ENCODE results near the gene ACSL5.

- PRO-cap = no peak
- RRBS, 2 experiments = no CpG with 5 or more reads among the region's 6 CpGs
Measured at GRCh38 chr10:110964161-110964936, 44.9 kb downstream of the SHOC2 start.

DNA sequence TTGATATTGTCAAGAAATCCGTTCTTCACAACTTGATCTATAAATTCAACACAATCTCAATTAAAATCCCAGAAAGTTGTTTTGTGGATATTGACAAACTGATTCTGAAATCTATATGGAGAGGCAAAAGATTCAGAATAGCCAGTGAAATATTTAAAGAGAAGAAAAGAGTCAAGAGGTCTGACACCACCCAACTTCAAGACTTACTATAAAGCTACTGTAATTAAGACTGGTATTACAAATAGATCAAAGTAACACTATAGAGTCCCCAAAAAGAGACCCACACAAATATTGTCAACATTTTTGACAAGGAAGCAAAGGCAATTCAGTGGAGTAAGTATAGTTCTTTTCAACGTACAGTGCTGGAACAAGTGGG lies 52.3 kb upstream of the ADRA2A start:
- PRO-cap = no peak
- RRBS, 2 experiments = no CpG with 5 or more reads among the region's 2 CpGs

DNA sequence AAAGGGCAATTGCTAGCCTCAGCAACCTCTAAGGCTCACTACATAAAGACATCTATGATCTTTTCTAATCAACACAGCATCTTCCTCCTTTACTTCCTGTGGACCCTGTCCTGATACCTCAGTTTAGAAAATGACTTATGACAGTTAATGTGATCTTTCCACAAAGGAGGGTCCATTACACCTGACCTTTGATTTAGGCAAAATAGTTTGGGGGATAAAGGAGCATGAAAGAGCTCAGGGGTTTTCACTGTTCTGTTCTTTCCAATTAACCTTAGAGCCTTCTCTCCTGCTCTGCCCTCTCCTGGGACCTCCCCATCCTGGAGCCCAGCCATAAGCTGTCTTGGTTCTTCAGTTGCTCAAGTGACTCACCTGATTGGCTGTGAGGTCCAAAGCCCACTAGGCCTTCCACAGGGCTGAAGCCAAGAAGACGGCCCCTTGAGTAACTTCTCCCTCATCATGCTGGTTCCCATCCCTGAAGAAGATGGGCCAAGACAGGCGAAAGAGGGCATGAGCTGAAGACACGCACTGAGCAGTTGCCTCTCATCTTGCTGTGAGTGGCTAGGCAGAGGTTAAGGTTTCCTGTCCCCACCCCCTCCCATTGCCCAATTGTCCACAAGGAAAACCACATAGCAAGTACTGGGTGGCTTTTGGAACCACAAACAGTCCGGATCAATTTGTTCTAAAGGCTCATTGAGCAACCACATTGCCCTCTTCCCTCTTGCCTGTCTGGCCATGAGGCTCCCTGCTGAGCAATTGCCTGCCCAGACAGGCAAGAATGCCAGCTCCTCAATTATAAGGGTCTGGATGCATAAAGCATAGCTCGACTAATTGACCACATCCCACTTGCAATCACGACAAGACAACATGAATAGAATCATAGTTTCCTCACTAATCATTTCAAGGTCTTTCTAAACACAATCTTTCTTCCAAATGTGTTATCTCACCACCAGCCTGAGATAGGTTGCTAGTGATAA lies 43.8 kb upstream of the GPAM start:
- PRO-cap = no peak
- RRBS, 2 experiments = no CpG with 5 or more reads among the region's 6 CpGs

GRCh38 chr10:112241988-112242317 lies 41.2 kb upstream of the TECTB start:
- PRO-cap = no peak
- RRBS, 2 experiments = no CpG with 5 or more reads among the region's 1 CpG

DNA sequence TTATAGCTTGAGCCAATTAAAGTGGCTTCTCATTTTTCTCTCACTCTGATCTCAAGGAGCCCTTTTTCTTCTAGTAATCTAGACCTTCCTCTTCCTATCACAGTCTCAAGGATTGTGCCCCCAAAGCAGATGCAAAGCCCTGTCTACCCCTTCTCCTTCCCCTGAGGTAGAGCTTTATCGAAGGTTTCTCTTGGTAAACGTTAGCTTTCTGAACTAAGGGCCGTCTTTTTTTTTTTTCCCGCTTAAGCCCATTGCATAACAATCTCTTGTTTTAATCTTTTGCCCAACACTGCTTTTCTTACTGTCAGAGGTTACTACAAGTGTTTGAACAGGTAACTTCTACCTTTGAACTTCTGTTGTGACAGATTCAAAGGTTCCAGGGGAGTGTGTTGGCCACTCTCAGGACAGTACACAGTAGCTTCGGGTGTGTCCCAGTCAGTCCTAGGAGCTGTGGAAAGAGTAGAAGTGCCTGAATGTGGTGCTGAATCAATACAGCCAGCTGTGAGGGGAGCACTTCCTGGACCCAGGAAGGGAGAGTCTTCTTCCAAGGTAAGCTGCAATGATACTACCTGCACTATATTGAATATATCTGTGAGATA lies at the start of gene ACSL5:
ACSL5 (plus strand) TSS at position 396 of the 599 bp plus-strand sequence.
- PRO-cap = no peak
- RRBS, 2 experiments = no CpG with 5 or more reads among the region's 5 CpGs

DNA sequence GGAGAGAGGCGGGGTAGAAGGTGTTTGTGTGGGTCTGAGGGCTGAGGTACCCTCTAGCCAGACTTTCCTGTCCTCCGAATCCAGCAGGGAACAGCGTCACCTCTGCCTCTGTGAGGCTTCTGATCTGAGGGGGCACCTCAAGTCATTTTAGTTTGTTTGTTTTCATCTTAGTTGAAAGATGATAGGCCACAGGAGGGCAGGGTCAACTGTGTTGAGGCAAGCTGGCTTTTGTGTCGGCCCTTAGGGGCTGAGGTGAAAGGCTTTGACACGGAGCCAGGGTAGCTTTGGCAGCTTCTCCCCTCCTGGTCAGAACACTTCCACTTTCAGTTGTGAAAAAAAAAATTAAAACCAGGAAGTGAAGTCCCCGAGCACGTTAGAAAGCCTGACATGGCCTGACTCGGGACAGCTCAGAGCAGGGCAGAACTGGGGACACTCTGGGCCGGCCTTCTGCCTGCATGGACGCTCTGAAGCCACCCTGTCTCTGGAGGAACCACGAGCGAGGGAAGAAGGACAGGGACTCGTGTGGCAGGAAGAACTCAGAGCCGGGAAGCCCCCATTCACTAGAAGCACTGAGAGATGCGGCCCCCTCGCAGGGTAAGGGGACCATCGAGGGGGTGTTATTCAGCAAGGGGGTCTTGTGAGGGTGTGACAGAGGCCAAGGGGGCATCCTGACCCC lies 2.1 kb downstream of the ACSL5 start:
- PRO-cap = no peak
- RRBS, 2 experiments = no CpG with 5 or more reads among the region's 17 CpGs

DNA sequence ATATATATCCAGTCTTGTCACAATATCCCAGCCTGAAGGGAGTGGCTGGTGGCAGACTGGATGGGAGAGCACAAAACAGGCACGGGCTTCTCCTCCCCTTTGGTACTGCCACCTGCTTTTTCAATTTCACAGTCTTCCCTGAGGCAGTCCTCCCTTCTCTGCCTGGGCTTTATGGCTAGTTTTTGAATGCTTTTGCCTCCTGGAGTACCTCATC lies 18.9 kb downstream of the ACSL5 start:
- PRO-cap = no peak
- RRBS, 2 experiments = no CpG with 5 or more reads among the region's 1 CpG

- PRO-cap = no peak
- RRBS, 2 experiments = no CpG with 5 or more reads among the region's 9 CpGs
Measured at GRCh38 chr10:112678379-112679025, 231.5 kb downstream of the VTI1A start.

DNA sequence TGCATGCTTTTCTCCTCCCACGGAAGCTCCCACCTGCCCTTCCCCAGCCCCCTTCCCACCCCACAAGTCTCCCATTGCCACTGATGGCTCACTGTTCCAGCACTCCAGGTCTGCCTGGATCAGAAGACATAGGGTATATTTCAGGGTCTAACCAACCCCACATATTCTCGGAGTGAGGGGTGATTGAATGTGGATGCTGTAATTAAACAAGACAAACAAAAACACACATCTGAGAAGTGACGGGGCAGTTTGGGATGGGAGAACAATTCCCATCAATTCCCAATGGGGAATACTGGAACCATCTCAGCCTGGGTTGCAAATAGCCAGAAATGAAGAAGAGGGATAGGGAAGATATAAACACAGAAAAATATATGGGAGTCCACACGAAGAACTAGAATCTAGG lies 190.3 kb upstream of the TCF7L2 start:
- PRO-cap = no peak
- RRBS, 2 experiments = no CpG with 5 or more reads among the region's 4 CpGs

DNA sequence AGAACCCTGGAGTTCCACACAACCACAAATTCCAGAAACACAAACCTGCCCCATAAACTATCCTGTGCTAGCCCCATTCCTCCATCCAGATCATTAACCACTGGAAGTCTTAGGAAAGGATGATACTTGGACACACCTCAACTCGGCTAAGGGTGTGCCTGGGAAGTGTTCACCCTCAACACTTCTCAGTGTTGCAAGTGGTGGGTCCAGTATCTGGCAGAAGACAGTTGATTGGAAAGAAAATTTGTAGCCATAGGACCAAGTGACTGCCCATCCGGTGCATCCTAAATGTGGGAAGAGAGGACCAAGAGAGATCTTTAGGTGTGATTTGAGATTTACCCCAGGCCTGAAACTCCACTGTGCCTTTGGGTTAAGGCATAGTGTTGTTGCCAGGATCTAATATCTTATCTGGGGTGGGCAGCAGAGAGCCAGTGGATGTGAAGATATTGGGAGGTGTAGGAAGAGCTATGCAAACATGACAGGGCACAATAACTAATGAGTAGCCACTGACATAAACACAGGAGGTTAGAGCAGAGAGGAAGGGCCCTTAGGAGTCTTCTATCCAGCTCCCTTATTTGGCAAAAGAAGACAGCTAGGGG lies 176.5 kb upstream of the TCF7L2 start:
- PRO-cap = no peak
- RRBS, 2 experiments = no CpG with 5 or more reads among the region's 2 CpGs

DNA sequence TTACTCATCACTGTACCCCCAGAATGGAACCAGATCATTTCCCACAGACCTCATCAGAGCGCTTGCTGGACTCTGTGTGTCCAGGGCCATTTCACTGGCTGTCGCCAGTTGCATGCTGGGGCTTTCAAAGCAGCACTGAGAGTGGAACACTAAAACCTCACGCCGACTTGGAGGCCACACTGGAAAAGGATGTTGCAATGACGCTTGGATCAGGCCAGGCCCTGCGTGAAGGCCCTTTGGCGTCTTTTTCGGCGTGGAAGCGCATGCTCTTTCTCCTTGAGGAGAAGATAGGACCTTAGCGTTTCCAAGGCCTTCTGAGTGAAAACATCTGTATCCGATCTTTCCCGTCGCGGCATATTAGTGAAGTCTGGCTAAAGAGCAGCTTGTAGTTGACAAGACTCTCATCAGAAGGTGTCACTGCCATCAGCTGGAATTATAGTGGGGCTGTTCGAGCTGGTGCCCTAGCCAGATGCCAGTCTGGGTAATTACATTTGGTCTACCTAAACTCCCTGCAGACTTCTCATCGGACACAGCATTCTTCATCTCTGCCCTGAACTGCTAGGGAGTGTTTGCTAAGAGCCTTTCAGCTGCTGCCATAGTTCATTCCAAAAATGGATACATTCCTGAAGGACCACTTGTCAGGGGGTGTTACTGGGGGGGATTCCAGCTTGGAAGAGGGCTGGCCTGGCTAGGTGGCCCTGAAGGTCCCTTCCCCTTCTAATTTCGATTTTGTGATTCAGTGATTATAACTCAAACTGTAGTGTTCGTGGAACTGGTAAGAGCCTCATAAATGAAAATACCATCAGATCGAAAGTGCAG lies 167.7 kb upstream of the TCF7L2 start:
- PRO-cap = no peak
- RRBS, 2 experiments = no CpG with 5 or more reads among the region's 20 CpGs

DNA sequence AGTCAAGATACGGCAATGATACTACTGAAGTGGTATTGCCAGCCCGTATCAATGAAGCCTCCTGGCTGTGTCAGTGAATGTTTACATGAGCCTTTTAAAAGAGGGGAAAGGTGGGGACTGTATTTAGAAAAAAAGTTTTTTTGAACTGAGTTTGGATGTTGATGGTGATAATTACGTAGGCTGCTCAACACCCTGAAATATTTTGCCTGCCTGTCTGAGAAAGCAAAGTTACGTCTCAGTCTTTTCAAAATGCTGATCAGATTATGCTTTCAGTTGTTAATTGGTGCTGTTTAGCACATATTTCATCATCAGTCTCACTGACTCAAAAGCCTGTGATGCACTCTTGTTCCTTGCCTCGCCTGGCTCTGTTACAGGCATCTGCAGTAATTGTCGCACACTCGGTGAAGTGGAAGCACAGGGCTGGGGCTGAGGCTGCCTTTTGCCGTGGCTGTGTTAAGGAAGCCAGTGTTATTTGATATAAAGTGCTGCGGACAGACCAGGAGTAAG lies 157.3 kb upstream of the TCF7L2 start:
- PRO-cap = bidirectional peak, plus-strand start at position 383 of the sequence, minus-strand start at position 367 of the sequence
- RRBS, 2 experiments = no CpG with 5 or more reads among the region's 9 CpGs

GRCh38 chr10:112835797-112836500 lies 114.1 kb upstream of the TCF7L2 start:
- PRO-cap = no peak
- RRBS, 2 experiments = no CpG with 5 or more reads among the region's 9 CpGs

- PRO-cap = no peak
- RRBS, 2 experiments = no CpG with 5 or more reads among the region's 4 CpGs
Measured at GRCh38 chr10:112916069-112916509, 34.0 kb upstream of the TCF7L2 start.

- PRO-cap = bidirectional peak, plus-strand start at chr10:112950250, minus-strand start at chr10:112950029
- RRBS, 2 experiments = 1 to 2% methylated on average over 12 to 14 of the region's 24 CpGs
Measured at GRCh38 chr10:112949799-112950185, 255 bp upstream of the TCF7L2 start.

GRCh38 chr10:112996580-112997400 lies 46.7 kb downstream of the TCF7L2 start:
- PRO-cap = no peak
- RRBS, 2 experiments = no CpG with 5 or more reads among the region's 7 CpGs

DNA sequence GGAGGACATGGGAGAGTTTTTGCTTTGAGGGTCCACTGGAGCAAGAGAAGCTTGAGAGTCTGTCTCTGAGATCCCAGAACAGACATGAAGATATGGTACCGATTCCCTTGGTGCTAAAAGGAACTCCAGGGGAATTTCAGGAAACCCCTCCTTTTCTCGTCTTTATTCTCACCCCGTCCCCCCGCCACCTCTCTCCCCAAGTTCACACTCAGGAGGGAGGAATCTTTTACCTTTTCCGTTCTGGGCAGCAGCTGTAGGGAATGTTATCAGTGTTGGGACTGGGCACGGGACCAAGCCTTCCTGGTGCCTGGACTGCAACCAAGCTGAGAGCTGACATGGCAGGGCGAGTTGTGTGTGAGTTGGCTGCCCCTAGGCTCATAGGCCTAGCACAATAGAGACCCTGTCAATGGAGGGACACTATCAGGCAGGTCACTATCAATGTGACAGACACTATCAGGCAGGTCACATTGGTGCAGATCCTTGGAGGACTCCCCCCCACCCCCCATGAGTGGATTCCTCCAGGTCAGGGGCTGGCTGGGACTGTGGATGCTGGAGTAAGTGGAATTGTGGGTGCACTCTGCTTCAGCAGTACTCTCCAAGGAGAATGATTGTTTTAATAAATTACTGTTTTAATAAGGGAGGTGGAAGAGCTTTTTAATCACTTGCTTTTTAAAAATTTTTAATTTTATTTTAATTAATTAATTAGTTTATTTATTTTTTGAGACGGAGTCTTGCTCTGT lies 121.5 kb downstream of the TCF7L2 start:
- PRO-cap = no peak
- RRBS, 2 experiments = no CpG with 5 or more reads among the region's 8 CpGs

GRCh38 chr10:113096360-113096925 lies 146.4 kb downstream of the TCF7L2 start:
- PRO-cap = no peak
- RRBS, 2 experiments = no CpG with 5 or more reads among the region's 5 CpGs

DNA sequence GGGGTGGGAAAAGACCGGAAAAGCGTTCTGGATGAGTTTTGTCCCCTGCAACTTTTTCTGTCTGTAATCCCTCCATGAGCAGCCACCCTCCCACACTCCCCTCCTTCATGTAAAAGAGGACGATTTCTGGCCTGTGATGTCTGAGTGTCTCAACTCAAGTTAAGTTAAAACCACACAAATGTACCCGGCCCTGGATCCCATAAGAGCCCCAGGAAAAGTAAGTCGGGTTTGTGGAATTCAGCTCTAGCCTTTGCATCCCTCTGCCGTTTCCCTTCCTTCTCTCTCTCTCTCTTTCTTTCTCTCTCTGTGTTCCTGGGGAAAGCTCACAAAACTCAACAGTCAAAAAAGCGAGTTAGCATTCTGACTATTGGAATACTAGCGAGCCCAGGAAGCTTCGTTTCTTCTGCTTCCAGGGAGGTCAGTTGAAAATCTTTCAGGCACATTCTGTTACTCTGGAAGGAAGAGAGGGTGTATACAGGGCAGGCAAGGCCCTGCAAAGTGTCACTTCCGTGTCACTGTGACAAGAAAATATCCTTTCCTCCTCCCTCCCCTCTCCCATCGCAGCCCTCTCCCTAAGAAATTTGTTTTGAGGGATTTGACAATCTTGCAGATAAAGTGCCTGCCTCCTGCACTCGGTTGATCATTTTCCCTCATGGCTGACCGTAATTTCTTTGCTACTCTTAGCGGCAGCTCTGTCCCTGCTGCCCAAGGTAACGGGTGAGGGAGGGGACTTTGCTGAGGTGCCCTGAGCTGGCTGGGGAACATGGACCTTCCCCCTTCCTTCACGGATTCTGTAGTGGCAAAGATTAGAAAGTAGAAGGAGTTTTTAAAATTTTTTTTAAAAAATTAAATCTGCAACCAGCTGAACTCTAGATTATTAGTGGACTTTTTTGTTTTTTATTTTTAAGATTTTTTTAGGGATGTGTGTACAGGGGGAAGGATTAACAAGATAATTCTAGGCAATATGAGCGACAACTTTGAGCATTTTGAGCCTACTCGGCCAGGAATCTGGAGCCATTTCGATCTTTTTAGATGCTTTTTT lies 178.9 kb downstream of the TCF7L2 start:
- PRO-cap = no peak
- RRBS, 2 experiments = no CpG with 5 or more reads among the region's 19 CpGs

GRCh38 chr10:113320934-113321546 lies 231.8 kb upstream of the HABP2 start:
- PRO-cap = no peak
- RRBS, 2 experiments = no CpG with 5 or more reads among the region's 9 CpGs